SJSA1 (cell line): ENCODE results near the gene GRM3.

DNA sequence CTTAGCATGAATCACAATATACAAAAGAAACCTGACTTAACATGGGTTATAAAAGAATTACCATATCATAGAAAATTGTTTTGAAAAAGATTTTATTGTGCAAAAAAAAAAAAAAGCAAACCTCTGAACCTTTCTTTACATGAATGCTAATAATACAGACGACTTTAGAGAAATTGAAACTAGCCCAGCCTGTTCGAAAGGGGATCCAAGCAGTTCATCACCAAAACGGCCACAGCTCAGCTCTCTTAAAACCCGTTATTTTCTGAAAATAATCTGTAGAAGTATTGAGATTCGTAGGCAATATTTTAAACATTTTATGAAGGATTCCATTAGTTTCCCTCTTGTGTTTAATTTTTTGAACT is 9.8 kb upstream of the GSAP start:
- RAMPAGE, long total RNA, result no peak

DNA sequence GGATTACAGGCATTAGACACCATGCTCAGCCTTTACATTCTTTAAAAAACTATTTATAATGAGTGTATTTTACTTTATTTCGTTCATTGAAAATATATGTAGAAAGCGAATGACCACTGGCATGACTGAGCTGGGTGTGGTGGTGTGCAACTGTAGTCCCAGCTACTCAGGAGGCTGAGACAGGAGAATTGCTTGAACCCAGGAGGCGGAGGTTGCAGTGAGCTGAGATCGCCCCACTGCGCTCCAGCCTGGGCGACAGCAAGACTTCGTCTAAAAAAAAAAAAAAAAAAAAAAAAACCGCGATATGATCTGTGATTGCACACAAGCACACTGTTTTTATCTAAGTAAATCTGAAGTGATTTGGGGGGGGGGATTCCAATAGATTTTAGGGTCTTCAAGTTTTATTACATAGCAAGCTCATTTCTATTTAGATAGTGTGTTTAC is 34.8 kb upstream of the PTPN12 start:
- RAMPAGE, long total RNA, result no peak

GRCh38 chr7:77537795-77538176 is 691 bp downstream of the PTPN12 start:
- RAMPAGE, long total RNA, result no peak

- RAMPAGE, long total RNA, result no peak
Observed at GRCh38 chr7:77583416-77583856, 46.3 kb downstream of the PTPN12 start.

- RAMPAGE, long total RNA, result no peak
Observed at GRCh38 chr7:77683993-77684504, 12.2 kb upstream of the RSBN1L start.

DNA sequence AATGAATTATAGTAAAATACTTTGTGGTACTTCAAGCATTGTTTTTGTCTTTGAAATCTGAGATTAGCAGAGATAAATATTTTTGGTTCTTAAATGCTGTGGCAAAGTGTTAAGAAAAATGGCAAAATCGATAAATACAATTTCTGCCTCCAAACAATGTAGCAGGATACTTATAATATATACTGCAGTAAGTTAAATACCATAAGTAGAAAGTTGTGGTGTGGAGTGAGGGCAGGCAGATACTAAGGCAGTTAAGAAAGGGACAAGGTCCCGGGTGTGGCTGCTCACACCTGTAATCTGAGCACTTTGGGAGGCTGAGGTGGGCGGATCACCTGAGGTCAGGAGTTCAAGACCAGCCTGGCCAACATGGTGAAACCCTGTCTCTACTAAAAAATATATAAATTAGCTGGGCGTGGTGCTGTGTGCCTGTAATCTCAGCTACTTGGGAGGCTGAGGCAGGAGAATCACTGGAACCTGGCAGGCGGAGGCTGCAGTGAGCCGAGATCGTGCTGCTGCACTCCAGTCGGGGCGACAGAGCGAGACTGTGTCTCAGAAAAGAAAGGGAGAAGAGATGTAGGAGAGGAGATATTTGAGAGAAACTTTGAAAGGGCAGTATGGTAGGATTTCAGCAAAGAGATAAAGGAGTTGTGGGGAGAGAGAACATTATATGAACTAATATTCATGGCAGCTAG is 21.4 kb downstream of the RSBN1L start:
- RAMPAGE, long total RNA, result no peak

DNA sequence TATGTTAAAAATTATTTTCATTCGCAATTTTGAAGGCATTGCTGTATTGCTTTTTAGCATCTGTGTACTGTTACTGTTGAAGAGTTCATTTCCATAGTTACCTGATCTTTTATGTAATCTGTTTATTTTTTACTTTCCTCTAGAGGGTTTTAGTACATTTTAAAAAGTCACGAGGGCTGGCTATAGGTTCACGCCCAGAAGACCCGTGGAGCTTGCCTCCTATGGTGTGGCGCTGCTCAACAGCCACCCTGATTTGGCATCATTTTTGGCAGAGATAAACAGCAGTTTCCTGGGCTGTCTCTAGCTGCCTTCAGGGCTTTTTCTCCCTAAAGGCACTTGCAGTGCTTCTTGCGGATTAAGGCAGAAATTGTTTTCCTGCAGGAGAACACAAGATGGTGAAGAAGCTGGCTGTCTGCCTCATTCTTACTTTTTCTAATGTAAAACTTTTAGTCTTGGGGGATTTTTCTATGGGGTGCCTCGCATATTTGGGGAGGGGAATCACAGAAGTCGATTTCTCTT is 32.1 kb downstream of the RSBN1L start:
- RAMPAGE, long total RNA, result no peak

GRCh38 chr7:80078021-80078536 is 56.6 kb upstream of the GNAI1 start:
- RAMPAGE, long total RNA, result no peak

- RAMPAGE, long total RNA, result no peak
Observed at GRCh38 chr7:80135309-80135898, 773 bp downstream of the GNAI1 start.

GRCh38 chr7:80135899-80136328 is 1.3 kb downstream of the GNAI1 start:
- RAMPAGE, long total RNA, result no peak

- RAMPAGE, long total RNA, result no peak
Observed at GRCh38 chr7:80481196-80481779, 30.6 kb downstream of the GNAT3 start.

- RAMPAGE, long total RNA, result no peak
Observed at GRCh38 chr7:80859505-80860057, 59.3 kb downstream of the SEMA3C start.

DNA sequence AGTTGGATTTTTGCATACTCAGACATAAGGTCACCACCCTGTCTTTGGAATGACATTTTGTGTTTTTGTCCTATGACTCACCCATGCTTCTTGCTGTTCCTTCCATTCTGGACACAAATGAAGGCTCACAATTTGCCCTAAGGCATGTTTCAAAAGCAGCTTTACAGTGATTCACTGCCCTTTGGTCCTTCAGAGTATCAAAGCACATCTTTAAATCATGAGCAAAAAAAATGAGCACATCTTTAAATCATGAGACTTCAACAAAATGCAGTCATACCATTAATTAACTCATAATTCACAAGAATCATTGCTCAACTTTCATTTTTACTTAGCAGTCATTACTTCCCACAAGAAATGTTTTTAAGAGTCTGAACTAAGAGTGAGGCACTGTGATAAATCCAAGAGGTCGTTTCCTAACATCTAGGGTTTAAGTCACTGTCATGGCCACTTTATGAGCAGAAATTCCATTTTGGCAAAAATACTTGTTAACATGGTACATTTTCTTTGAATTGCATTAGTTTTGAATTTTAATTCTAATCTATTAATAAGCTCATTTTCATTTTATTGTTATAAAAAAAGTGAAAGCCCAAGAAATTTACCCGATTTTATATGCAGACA is 35.2 kb downstream of the SEMA3C start:
- RAMPAGE, long total RNA, result no peak

GRCh38 chr7:80921147-80921651 is 2.3 kb upstream of the SEMA3C start:
- RAMPAGE, long total RNA, result no peak

GRCh38 chr7:81947997-81948870 is 178.4 kb upstream of the HGF start:
- RAMPAGE, long total RNA, result no peak

- RAMPAGE, long total RNA, result no peak
Observed at GRCh38 chr7:84055478-84055910, 139.1 kb downstream of the SEMA3A start.

- RAMPAGE, long total RNA, result no peak
Observed at GRCh38 chr7:84248762-84249229, 54.2 kb upstream of the SEMA3A start.

- RAMPAGE, long total RNA, result no peak
Observed at GRCh38 chr7:84880008-84880944, 306.6 kb downstream of the SEMA3D start.

- RAMPAGE, long total RNA, result no peak
Observed at GRCh38 chr7:86340009-86340989, 303.4 kb upstream of the GRM3 start.

- RAMPAGE, long total RNA, result no peak
Observed at GRCh38 chr7:86643474-86643996, at the start of gene GRM3. Gene GRM3 (plus strand): TSS chr7:86643909.